GM19239 (cell line): Measurements from ENCODE around the gene GOLGA6L10.

DNA sequence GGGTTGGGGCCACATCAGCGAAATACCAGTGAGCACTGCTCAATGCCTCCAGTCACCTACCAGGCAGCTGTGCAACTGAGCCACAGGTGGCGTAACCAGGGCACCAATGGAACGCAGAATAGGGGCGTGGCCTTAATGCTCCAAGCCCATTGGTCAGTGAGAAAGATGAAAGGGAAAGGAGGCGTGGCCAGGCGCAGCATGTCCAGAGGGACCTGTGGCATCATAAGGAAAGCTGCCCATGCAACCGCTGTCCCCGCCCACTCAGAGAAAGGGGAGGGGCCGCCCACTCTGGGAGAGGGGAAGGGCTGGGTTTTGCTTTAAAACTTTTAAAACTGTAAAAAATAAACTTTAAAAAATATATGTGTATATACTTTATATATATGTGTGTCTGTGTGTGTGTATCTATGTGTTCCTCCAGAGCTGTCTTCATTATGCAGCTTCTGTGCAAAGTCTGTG lies at the start of gene GOLGA6L10:
TSS of gene GOLGA6L10 (minus strand) at position 115 of the 456 bp plus-strand sequence.
- RRBS: no CpG with 5 or more reads among the region's 9 CpGs

DNA sequence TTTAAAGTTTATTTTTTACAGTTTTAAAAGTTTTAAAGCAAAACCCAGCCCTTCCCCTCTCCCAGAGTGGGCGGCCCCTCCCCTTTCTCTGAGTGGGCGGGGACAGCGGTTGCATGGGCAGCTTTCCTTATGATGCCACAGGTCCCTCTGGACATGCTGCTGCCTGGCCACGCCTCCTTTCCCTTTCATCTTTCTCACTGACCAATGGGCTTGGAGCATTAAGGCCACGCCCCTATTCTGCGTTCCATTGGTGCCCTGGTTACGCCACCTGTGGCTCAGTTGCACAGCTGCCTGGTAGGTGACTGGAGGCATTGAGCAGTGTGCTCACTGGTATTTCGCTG lies 21.0 kb downstream of the RPS17 start:
- RRBS: no CpG with 5 or more reads among the region's 8 CpGs

DNA sequence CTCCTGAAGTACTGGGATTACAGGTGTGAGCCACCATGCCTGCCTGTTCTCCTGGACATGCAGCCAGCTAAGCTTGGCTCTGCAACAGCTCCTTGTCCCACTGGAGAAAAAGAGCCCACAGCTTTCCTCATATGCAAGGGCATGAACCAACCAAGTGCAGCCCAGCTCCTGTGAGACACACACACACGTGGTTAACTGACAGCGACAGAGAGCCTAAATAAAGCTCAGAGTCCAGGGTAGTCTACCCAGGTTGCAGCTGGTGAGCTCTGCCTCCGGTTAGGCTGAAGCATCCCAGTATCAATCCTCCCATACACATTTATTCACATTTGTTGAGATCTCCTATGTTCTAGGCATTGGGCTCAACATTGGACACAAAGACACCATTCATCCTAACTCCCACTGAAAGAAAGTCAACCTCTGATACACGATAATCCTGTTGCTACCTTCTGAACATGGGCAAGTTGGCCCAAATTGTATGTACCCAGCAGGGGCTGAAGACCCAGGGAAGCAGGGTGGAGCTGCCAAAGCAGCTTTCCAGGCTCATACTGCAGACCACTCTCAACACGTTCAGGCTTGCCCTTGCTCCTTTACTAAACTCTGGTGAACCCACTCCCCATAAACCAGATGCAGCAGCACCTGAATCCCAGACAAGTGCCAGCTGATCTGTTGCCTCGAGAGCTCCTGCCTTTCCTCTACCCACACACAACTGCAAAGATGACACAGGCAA lies 4.1 kb downstream of the RPS17 start:
- RRBS: no CpG with 5 or more reads among the region's 6 CpGs

DNA sequence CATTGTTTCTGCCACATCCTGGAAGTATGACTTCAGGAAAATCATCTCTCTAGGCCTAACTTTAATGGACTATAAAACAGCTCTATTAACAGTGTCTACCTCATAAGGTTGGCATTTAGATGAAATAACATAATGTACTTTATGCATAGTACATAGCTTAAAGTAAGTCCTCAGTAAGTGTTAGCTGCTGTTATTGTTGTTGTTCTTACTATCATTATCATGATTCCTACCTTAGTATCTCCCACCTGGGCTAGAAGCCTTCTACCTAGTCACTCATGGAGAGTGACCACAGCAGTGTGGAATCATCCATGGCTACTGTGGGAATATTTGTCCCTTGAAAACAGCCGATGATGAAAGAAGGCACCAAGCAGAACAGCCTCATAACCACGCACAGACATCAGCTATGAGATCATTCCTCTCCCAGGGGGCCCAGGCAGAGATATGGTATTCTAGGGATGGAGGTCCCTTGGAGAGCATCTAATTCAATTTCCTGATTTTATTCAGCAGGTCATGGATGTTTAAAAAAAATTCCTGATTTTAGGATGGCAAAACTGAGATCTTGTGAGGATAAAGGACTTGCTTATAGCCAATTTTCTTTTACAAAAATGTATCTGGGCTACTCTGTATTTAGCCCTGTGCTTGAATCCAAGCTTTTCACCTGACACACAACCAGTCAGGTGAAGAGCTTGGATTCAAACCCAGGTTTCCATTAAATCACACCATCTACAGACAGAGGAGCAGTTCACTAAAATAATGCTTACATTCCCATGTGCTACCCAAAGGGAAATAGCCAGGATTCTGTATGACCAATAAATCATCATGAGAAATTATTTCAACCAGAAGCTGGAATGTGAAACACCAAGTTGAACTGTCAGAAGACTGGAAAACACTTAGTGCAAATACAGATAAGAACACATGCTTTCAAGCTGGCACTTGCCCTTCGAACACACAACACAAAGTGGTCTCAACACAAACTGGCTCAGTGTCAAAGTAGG lies 1.7 kb downstream of the FSD2 start:
- RRBS: no CpG with 5 or more reads among the region's 3 CpGs

- RRBS: no CpG with 5 or more reads among the region's 9 CpGs
Measured at GRCh38 chr15:82808683-82809143, 715 bp upstream of the WHAMM start.

- RRBS: no CpG with 5 or more reads among the region's 16 CpGs
Measured at GRCh38 chr15:82830583-82831143, 21.2 kb downstream of the WHAMM start.

DNA sequence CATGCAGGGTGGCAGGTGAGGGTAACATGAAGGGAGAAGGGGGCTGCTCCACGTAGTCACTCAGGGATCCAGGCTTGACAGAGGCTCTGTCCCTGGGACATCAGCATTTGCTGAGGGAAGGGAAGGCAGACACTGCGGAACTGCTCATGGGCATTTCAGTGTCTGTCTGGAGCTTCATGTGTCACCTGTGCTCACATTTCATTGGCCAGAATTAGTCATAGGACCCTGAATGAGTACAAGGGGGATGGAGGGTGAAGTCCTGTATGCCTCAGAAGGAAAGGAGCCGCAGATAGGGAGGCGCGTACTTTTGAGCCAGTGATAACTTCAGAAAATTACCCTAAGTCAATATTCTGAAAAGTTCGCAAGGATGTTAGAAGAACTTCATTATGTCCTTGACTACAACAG lies 34.5 kb downstream of the WHAMM start:
- RRBS: no CpG with 5 or more reads among the region's 6 CpGs

GRCh38 chr15:82854452-82855027 lies 45.1 kb downstream of the WHAMM start:
- RRBS: no CpG with 5 or more reads among the region's 23 CpGs

- RRBS: 87% methylated on average over 2 of the region's 9 CpGs
Measured at GRCh38 chr15:82855486-82856049, 46.1 kb downstream of the WHAMM start.

GRCh38 chr15:82858849-82859280 lies 49.4 kb downstream of the WHAMM start:
- RRBS: no CpG with 5 or more reads among the region's 11 CpGs

GRCh38 chr15:82914398-82914814 lies 38.1 kb downstream of the HOMER2 start:
- RRBS: no CpG with 5 or more reads among the region's 2 CpGs

- RRBS: no CpG with 5 or more reads among the region's 6 CpGs
Measured at GRCh38 chr15:82962514-82962872, 10.0 kb upstream of the HOMER2 start.

GRCh38 chr15:83205739-83206412 lies 1.7 kb downstream of the HDGFL3 start:
- RRBS: no CpG with 5 or more reads among the region's 4 CpGs

GRCh38 chr15:83287381-83287932 lies 3.0 kb upstream of the BNC1 start:
- RRBS: no CpG with 5 or more reads among the region's 3 CpGs

GRCh38 chr15:84634686-84635030 lies 19.4 kb downstream of the WDR73 start:
- RRBS: no CpG with 5 or more reads among the region's 5 CpGs

DNA sequence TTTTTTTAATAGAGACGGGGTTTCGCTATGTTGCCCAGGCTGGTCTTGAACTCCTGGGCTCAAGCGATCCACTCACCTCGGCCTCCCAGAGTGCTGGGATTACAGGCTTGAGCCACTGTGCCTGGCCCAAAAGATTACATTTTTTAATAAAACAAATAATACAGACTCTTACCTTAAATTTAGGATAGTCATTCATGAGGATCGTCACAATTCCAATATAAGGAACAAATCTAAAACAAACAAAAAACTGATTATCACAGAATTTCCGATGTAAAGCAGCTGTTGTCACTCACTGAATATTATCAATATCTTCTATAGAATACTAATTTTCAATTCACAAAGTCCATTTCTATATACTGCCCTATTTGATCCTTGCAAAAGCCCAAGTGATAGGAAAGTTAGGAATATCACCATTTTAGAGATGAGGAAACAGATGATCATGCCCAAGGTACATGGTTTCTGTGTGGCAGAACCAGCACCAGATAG lies 12.6 kb upstream of the NMB start:
- RRBS: no CpG with 5 or more reads among the region's 6 CpGs

- RRBS: no CpG with 5 or more reads among the region's 1 CpG
Measured at GRCh38 chr15:84770471-84770777, 22.0 kb downstream of the ZNF592 start.

DNA sequence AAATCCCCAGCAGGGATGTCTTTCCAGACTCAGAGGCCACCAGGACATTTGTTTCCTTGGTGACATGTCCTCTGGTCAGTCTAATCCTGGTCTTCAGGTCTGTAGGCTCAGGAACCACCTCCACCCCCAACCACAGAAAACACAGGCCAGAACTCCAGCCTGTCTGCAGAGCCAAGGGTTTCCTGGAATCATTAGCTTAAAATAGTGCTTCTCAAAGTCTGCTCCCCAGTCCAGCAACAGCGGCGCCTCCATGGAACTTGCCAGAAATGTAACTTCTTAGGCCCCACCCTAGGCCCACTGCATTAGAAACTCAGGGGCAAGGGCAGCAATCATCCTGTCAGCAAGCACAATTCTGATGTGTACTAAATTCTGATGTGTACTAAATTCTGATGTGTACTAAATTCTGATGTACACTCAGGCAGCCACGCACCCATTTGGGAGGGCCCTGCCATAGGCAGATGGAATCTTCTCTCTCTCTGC lies 20.0 kb downstream of the SLC28A1 start:
- RRBS: no CpG with 5 or more reads among the region's 3 CpGs

GRCh38 chr15:84915628-84915923 lies 31.1 kb downstream of the SLC28A1 start:
- RRBS: no CpG with 5 or more reads among the region's 3 CpGs